Mesothelial cell of epicardium (in vitro differentiated cells): ENCODE measurements around the genes PLAC8L1 and MARCOL.

DNA sequence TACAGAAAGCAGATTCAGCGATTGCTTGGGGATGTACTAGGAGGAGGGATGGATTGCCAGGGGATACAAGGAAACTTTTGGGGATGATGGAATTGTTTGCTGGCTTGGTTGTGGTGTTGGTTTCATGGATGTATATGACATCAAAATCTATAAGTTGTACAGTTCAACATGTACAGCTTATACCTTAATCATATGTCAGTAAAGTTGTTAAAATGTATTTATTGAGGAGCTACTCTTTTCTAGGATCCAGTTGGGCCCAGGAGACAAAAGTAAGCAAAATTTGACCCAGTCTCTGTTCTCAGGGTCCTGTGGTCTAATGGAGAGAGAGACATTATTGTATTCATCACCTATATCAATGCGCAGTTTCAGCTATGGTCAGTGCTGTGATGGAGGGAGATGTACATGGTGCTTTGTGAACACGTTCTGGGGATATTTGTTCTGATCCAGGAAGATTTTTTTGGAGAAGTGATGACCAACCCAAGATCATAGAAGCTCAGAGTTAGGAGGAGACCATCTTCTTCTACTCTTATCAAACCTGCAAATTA lies 142.3 kb downstream of the ARHGAP26 start:
- PRO-cap = no peak

DNA sequence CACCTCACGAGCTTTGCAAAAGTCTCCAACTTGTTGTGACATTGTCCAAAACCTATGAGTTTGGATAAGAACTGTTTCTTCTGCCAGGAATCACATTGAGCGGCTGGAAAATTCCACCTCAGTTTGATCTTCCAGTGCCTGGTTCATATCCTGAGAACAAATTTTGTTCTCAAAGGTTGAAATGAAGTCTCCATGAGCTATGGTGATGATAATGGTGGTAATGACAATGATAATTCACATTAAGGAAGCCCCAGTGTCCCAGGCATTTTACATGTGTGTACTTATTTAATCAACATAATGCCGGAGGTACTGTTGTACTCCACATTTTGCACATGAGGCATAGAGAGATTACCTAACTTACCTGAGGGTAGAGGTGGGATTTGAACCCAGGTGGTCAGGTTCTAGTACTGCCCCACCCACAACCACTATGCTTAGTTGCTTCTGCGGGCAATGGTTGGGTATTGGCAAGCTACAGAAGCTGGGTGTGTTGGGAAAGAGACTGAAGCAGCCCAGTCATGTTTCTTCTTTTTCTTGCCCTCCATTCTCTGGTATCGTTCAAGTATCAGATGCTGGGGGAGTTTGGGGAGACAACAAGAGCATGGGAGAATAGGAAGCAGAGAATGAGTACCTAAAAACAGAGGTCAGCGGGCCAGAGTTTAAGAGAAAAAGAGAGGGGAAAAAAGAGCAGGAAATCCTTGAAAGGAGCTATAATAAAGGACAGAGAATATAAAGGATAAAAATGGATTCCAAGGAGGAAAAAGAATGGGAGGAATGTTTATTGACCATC lies 232.9 kb downstream of the NR3C1 start:
- PRO-cap = no peak

- PRO-cap = no peak
Measured at GRCh38 chr5:143355779-143356215, 47.7 kb downstream of the NR3C1 start.

DNA sequence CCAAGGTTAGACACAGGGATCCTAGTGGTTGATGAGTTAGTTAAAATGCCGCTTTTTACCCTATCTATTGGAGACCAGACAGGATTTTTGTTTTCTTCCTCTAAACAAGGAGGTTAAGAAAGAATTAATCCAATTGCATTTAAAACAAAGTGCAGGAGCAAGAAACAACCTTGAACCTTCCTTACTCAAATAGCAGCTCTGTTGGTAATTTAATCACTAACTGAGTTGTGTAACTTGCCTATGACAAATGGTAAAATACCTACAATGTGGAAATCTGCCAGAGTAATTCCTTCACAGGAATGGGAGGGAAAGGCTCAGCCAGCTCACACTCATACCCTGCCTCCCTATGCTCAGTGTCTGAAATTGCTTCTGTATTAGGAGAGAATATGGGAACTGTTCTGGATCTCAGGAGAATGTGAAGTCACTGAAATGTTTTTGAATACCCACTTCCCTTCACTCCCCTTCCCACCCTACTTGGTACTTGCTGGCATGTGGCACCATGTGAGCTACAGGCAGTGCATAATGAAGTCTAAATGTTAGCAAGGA lies 103.7 kb upstream of the NR3C1 start:
- PRO-cap = no peak

DNA sequence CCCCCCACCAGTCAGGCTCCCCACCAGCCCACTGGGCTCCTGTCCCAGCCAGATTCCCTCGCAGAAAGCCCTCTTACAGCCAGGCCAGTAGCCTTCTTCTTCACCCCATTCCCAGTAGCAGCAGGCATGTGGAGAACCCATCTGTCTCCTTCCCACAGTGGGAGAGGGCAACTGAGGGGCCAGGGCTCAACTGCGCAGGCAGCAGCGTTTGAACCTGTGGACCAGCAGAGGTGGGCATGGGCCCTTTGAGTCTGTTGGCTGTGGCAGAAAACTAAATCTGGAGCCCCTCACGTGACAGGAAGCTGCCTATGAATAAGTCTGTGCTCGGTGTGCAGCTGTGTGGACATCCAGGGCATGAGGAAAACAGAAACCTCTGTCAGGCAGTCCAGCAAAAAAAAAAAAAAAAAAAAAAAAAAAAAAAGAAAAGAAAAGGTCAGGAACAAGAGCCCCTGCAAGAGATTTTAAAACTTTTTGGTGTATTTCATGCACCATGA lies 189.1 kb upstream of the NR3C1 start:
- PRO-cap = no peak

DNA sequence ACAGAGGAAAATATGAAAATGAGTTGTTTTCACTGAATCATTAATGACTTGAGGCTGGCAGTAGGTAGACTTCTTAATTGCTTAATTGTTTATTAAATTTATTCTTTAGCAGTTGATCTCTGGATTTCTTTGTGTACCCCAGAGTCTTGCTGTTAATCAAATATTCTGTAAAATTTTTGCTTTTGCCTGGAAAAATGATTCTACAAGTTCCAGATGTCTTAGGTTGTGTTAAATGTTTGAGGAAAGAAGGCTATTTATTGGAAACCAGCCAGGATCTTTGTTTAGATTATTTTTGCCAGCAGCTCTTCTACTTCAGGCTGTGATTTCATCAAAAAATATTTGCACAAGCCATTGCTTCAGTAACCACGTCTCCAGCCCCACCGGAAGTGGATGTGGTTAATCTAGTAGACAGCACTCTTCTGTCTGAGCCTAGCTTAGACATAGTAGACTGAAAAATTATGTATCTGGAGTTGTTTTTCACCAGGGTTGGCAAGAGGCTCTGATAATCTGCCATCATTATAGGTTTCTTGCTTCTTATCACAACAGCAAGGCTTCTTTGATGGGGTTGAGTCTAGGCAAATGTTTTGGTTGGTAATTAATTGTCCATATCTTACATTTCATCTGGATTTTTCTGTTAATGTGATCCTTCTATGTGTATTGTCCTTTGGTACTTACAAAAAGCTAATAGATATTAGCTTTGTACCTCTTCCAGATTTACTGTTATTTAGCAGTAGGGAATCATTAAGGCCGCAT lies 17.1 kb downstream of the KCTD16 start:
- PRO-cap = no peak

- PRO-cap = no peak
Measured at GRCh38 chr5:145728014-145728756, 107.0 kb downstream of the PRELID2 start.

DNA sequence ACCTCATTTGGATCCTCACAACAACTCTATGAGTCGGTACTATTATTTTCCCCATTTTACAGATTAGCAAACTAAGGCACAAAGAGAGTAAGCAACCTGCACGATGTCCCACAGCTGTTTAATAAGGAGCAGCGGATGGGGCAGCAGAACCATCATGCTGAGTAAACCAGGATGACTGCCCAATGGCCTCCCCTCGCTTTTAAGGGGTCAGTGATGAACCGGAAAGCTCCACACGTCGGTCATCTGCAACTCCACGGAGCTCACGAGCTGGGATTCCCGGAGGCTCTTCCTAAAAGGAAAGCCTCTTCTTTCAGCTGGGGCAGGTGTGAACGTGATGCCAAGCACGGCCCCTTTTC lies 520 bp downstream of the PRELID2 start:
- PRO-cap = no peak

DNA sequence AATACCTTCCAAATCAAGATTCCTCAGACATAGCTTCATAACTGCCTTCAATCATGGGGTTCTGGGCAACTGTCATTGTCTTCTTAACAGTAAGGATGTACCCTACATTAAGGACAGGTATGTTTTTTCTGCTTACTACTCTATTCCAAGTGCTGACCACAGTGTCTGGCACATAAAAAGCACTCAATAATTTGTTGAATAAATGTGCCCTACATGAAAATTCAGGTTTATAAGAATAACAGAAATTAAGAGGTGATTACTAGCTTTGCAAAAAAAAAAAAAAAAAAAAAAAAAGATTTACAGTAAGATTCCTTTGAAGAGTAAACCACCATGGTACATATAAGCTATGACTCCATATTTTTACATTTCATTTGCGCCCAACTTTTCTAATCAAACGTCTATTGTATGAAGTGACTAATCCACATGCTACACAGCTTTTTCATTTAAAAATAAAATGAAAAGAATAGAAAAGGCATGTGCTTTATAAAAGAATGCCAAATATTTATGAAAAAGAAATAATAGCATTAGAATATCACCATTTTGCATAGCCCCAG lies at the start of gene PLAC8L1:
Gene PLAC8L1, minus strand, starts transcription at position 268 of the 554 bp plus-strand sequence.
- PRO-cap = no peak

GRCh38 chr5:146470776-146471403 lies 23.8 kb downstream of the TCERG1 start:
- PRO-cap = no peak

- PRO-cap = no peak
Measured at GRCh38 chr5:147383154-147383580, 126.7 kb downstream of the DPYSL3 start.

- PRO-cap = no peak
Measured at GRCh38 chr5:148118678-148119173, 49.6 kb upstream of the SPINK14 start.

GRCh38 chr5:148238250-148238697 lies at the start of gene MARCOL:
Gene MARCOL (plus strand): TSS chr5:148238525.
- PRO-cap = no peak

GRCh38 chr5:148385212-148386134 lies 1.7 kb downstream of the FBXO38 start:
- PRO-cap = no peak

DNA sequence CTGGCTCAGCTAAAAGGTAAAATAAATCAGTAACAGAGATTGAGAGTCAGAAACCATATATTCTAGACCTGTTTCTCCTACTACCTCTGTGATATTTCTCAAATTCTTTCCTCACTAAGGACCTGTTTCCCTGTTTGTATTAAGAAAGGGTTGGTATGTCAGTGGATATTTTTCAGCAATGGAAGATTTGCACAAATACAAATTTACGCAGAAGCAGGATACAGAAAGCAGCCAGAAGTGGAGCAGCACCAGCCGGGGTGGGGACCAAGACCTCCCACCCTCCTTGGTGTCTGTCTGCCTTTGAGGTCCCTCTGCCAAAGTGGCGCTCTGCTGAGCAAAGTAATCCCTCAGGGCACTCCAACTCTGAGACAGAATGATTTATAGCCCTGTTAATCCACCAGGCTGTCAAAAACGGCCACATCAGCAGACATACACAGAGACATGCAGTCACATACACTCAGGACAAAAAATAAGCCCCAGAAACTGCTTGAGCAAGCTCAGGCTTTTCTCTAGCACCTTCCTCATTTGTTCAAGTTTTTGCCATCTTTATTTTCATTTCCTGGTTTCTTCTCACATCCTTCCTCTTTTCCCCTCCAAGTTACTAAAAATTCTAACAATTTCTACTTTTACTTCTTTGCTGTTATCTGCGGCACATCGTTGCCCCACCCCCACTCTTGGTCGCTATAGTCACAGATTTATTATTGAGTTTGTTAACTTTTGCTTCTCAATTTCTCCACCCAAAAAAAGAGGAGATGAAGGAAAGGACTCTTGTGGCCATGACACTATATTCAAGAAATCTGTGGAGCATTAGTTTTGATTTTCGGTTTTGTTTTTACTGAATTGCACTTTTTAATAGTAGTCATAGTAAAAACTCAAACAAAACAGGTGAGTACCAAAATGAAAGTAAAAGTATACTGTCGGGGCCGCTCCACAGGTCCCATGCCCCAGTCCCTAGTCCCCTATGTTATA lies 17.5 kb upstream of the ADRB2 start:
- PRO-cap = no peak

DNA sequence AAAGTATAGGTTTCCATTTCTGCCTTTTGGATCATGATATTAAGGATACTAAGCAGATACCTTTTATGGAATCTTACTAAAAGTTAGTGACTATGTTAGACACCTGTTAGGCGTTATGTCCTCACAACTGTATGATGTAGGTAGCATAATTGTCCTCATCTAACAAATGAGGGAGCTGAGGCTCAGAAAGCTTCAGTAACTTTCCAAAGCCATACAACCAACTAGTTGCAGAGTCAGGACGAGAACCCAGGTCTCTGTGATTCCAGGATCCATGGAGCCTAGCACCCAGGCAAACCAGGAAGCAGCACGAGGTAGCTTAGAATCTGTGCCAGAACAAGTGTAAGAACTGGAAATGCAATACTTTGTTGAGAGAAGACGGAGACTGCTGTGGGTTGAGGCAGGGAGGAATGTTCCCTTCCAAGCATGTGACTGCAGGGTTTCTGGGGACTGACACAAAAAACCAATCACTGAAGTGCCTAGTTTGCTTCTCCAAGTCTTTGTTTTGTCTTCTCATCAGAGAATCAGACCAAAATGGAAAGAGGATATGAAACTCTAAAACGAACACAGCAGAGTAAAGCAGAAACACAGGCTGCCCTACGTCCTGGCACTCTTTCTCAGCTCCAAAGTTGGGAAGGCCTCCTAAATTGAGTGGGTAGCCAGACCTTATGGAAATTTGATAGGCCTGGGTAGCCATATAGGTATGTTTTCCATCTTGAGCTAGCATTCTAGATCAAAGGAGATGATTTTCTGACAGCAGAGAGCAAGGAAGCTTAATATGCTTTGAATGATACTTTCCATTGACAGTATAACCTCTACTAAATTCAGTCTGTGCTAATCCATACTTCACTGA lies 5.1 kb downstream of the ADRB2 start:
- PRO-cap = no peak

- PRO-cap = no peak
Measured at GRCh38 chr5:148834560-148835045, 8.2 kb downstream of the ADRB2 start.

DNA sequence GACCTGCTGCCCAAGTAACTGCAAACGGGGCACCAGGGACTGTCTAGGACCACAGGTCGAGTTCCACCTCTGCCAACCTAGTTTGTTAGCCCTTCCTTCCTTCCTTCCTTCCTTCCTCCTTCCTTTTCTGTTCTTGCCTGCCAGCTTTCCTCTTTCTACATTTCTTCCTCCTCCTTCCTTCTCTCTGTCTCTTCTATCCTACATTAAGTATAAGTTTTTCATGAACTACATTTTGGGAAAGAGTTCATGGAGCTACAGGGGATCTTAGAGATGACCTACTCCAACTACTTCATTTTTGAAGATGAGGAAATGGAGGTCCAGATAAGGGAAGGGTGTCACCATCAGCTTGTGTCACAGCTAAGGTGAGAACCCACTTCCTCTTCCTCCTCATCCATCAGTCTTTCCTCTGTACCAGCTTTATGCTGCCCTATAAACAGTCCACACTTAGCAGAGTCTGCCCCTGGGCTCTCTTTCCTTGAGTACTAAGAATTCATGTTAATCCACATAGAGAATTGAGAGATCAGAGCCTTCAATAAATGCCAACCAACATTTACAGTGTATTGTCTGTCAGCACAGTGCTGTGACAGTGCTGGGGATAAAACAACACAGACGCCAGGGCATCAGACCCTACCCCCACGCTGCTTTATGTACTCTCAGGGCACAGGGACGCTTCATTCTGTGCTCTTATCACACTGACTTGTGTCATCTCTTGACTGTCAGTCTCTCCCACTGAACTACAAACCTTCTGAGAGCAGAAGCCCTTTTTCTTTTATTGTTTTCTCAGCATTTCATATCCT lies 22.0 kb downstream of the ADRB2 start:
- PRO-cap = no peak

DNA sequence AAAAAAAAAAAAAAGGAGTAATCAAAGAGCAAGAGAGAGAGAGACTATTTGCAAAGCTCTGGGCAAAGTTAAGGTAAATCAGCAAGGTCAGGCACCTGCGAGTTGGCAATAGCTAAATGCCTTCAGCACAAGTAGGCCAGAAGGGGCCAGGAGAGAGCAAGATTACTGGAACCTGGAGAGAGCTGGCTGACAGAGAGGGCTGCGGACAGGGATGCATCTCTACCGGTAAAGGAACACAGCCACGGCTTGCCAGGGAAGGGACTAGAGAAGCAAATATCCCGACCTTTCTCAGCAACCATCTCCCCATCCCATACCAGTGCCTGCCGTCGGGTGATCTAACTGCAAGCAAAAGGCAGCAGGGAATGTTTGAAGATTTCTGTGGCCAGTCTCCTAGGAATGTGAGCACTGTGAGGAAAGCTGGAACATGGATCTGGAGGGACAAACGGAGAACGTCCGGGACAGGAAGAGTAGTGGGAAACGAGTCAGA lies 15.9 kb upstream of the ABLIM3 start:
- PRO-cap = no peak

GRCh38 chr5:149152210-149152978 lies 11.1 kb downstream of the ABLIM3 start:
- PRO-cap = no peak